ENCODE data around the genes LGALS3 and PELI2.

DNA sequence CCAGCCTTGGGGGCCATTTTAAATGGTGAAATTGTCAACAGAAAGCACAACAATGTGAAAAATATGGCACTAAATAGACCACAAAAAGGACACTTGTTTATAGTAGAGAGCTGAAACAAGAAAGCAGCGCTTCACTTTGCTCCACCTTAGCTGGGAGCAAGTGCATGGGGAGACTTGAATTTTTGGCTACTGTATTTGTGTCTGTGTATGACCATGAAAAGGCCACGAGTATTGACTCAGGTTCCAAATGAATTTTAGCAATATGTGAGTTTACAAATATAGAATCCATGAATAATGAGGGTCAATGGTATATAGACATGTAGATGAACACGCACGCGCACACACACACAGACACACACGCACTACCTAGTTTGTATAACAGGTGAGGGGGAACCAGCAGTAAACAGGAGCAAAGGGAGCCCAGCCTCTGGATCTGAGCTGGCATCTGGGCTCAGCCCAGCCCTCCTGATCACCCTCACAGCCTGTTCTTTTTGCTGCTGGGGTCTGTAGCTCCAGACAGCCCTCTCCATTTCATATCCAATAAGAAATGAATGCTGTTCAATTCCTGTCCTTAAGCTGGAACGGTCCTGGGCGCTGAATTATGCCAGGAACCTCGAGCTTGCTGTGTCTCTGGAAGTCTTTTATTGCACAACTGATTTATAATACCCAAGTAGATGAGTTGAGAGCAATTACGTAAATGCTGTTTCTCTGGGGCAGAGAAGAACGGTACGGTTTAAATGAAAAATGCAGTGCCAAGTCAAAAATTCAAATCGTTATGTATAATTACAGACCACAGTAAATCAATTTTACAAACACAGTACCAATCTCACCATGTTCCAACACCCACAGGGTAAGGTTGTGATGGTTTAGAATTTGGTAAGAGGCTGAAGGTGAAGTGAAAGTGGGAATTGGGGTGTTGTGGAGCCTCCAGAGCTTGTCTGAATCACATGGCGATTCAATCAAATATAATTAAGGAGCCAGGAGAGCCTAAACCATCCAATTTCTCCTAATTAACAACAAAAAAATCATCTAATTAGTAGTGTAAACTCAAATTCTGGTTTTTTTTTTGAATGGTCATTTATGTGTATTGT, 160.9 kb downstream of the SAMD4A start:
- RRBS = no CpG with 5 or more reads among the region's 14 CpGs

- RRBS = no CpG with 5 or more reads among the region's 9 CpGs
These were observed 59.8 kb downstream of the GCH1 start for GRCh38 chr14:54842836-54843184.

DNA sequence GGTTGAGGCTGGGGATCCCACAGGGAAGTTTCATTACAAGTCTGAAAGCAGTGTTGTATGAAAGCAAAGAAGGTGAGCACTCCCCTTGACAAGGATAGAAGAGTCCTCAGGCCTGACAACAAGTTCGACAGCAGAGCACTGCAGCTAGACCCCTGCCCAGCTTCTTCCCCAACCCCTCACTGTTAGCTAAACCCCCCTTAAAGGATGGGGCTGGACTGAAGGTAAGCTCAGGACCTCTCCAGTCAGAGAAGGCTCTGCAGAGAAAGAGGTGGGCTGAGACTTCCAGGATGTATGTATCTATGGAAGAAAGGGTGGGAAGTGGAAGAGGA, 43.5 kb downstream of the GCH1 start:
- RRBS = no CpG with 5 or more reads among the region's 1 CpG

DNA sequence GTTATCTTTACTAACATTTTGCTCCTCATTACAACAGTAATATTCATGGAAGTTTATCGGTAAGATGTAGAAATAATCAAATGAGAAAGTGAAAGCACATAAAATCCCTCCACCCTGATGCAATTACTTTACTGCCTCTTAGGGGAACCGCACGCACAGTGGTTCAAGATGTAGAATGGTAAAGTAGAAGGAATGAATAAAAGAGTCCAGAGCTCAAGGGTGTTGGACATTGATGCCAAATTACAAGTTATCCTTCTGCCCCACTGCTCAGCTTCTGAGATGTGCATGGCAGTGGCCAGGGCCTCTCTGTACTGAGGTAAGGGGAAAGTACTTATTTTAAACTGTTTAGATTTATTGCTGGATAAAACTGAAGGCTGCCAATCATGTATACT, 20.6 kb downstream of the GCH1 start:
- RRBS = no CpG with 5 or more reads among the region's 3 CpGs

GRCh38 chr14:55121040-55121539, 8.0 kb upstream of the LGALS3 start:
- RRBS = no CpG with 5 or more reads among the region's 7 CpGs

DNA sequence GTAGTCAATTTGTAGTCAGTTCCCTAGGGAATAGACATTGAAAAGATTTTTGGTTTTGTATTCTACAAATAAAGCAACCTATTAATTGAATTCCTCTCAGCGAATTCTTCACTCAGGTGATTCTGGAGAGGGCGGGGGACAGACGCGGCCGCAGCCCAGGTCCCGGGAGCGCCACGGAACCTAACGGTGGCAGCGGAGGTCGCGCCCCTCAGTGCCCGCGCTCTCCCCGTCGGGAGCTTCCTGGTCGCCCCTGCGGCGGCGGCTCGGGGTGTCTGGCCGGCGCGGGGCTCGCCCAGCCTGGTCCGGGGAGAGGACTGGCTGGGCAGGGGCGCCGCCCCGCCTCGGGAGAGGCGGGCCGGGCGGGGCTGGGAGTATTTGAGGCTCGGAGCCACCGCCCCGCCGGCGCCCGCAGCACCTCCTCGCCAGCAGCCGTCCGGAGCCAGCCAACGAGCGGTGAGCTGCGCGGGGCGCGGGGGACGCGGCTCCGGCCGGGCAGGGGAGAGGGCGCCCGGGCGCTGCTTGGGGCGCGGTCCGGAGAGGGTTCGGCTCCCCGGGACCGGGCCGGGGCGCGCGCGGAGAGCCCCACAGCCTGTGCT, at the start of gene LGALS3:
LGALS3 (plus strand) TSS at position 405 of the 596 bp plus-strand sequence.
- RRBS = 1% methylated on average over 27 of the region's 66 CpGs

DNA sequence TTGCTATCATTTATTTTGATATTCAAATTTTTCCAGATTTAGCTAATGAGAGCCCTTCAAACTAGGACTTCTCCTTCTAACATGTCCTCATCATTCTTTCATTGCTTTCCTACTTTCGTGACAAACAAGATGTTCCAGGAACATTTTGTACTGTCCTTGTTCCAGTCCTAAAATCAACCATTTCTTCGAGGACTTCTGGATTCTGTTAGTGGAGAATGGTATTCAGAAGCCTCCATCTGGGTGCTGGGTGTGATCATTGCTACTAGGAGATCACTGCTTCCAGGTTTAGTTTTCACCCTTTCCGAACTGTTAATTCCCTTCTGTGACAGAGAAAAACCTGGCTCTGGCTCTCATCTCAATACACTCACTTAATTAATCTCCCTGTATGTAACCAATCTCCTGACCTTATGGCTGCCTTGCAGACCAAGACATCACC, 29.5 kb upstream of the FBXO34 start:
- RRBS = no CpG with 5 or more reads among the region's 3 CpGs

DNA sequence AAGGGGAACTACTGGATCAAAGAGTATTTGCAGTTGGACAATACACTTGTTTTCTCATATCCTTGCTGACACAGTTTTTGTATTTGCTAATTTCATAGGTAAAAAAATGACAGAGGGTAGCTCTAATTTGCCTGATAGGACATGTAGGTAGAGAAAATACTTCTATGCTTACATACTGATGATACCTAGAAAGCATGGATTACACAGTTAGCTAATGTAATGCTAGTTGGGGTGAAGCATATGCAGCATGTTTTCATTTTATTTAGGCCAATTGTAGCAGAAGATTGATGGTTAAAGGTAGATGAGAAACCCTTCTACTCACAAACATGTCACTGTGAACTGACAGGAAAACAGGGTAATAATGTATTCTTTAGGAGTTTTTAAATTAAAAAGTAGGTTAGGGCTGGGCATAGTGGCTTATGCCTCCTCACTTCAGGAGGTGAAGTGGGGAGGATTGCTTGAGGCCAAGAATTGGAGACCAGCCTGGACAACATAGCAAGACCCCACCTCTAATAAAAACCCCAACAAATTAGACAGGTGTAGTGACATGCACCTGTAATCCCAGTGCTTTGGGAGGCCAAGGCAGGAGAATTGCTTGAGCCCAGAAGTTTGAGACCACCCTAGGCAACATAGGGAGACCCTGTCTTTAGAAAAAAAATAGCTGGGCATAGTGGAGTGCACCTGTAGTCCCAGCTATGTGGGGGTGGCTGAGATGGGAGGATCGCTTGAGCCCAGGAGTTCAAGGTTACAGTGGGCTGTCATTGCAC, 20.1 kb downstream of the FBXO34 start:
- RRBS = no CpG with 5 or more reads among the region's 1 CpG

- RRBS = no CpG with 5 or more reads among the region's 8 CpGs
These were observed 54.3 kb downstream of the KTN1 start for GRCh38 chr14:55634199-55634855.

DNA sequence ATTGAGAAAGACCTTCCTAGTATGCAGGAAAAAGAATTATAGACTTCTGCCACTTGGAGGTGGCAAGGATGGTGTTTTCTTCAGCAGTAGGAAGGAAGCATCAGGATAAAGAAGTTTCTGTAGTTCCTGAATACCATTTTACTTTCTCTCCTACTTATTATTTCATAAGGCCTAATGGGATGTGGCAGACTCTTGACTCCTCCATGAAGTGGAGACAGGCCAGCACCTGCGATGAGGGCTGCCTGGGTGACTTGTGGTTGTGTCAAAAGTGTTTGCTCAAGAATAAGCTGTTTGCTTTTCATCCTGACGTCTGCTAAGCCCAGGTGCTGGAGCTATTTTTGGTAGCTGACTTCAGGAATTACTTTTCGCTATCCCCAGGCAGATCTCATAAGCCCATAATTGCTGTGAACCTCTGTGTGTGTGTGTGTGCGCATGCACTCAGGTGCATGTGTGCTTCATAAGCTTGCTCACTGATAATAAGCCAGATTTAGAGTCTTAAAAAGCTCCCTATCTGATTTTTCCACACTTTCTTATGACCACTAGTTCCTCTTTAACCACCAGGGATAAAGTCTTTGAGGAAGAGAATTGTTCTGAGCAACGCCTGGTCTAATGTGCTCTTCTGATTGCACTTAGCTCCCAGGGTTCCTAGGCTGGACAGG, 126.0 kb downstream of the KTN1 start:
- RRBS = no CpG with 5 or more reads among the region's 5 CpGs

- RRBS = no CpG with 5 or more reads among the region's 17 CpGs
These were observed 227.1 kb downstream of the KTN1 start for GRCh38 chr14:55806874-55807764.

GRCh38 chr14:56118210-56119175, at the start of gene PELI2:
Gene PELI2, plus strand, starts transcription at chr14:56118411.
- RRBS = 3% methylated on average over 76 of the region's 147 CpGs

GRCh38 chr14:56216971-56217410, 98.8 kb downstream of the PELI2 start:
- RRBS = no CpG with 5 or more reads among the region's 3 CpGs

DNA sequence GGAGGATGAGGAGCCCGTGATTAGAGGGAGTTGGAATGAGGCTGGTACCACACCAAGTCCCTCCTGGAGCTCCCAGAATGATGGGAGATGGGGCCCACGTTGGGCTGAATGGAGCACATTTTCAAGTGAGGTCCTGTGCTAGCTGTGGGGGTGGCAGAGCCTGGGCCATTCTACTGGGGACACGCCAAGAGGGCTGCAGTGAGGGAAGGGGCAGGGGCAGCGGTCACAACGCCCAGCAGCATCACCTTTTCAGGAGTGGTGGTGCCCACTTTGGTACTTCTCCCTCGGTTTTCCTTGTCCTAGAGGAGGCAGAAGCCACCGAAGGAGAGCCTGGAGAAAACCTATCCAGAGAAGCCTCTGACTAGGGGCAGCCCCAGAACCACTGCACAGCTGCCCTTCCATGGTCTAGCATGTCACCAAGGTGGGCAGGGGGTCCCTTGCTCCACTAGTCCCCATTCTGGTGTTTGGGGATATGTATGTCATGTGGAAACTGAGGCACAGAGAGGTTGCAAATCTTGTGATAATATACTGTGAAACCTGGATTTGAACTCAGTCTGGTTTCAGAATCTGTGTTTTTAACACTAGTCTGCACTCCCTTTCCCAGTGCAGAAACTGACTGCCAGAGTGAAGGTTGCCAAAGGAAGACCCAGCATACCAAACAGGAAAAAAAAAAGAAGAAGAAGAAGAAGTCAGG, 107.3 kb downstream of the PELI2 start:
- RRBS = no CpG with 5 or more reads among the region's 7 CpGs

DNA sequence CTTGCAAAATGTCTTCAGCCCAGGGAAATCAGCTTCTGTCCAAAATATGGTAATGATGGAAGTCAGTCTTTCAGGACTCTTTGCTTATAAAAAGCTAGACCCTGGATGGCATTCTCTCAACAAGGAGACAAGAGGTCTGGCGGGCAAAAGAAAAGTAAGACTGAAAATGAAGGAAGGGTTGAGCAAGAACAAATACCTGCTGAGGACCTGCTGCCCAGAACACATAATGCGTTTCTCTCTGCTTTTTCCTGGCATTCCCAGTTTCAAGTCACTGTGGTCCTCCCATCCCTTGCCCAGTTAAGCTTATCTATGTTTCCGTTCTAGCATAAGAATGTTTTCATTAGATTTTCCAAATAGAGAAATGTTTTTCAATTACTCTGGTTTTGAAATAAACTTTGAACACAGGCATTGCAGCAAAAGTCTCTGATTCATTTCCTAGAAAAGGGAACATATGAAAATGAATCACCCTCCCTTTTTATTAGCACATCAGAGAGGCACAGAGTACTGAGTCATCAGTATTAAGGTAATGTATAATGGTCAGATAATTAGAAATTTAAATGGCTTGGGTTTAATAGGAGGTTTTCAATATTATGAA, 201.2 kb upstream of the TMEM260 start:
- RRBS = no CpG with 5 or more reads among the region's 3 CpGs

DNA sequence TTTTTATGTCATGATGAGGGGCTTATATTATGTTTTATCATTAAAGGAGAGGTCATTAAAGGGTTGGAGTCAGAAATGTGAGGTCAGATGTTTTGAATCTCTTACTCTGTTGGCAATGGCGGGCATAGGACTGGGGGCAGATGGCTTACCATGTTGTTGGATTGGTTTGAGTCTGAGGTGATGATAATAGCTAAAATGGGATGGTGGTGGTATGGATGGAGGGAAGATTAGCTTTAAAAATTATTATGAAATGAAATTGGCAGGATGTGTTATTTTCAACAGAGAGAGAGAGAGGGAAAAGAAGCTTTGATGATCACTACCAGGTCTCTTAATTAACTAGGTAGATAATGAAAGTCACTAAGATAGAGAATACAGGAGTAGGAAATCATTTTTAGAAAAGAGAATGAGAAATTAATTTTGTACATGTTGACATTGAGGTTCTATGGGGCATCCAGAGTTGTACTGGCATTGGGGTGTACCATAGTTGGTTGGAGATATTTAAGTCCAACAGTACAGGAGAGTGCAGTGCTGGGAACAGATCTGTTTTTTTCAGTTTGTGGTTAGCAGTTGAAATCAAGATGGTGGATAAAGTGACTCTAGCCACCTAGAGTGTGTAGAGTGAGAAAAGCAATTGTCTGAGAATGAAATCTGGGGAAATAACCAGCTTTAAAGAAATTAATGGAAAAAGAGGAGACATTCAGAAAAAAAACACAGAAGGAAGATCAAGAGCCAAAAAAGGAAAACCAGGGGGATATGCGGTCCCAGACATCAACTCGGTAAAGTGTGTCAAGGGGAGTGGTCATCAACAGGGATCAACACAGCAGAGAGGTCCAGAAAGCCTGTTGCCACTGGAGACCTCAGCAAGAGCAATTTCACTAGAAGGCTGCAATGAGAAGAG, 18.2 kb downstream of the TMEM260 start:
- RRBS = no CpG with 5 or more reads among the region's 3 CpGs

- RRBS = no CpG with 5 or more reads among the region's 4 CpGs
These were observed 210.9 kb downstream of the EXOC5 start for GRCh38 chr14:57057736-57058176.

DNA sequence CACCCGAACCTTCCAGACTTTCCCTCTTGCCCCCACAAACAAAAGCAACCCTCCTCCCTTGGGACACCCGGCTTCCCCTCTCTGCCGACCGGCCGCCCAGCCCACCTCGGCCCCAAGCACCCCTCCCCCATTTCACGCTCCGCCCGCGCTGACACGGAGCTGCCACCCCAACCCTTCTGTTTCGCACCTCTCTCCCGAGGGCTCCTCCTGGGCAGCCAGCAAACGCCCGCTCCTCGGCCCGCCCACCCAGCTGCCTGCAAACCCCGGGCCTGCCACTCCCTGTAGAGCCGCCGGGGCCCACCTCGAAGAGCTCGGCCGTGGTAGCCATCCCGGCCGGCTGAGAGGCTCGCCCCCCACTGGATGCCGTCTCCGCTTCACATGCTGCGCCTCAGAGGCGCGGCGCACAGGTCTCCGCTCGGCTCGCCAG, 371 bp downstream of the EXOC5 start:
- RRBS = 0% methylated on average over 2 of the region's 35 CpGs

DNA sequence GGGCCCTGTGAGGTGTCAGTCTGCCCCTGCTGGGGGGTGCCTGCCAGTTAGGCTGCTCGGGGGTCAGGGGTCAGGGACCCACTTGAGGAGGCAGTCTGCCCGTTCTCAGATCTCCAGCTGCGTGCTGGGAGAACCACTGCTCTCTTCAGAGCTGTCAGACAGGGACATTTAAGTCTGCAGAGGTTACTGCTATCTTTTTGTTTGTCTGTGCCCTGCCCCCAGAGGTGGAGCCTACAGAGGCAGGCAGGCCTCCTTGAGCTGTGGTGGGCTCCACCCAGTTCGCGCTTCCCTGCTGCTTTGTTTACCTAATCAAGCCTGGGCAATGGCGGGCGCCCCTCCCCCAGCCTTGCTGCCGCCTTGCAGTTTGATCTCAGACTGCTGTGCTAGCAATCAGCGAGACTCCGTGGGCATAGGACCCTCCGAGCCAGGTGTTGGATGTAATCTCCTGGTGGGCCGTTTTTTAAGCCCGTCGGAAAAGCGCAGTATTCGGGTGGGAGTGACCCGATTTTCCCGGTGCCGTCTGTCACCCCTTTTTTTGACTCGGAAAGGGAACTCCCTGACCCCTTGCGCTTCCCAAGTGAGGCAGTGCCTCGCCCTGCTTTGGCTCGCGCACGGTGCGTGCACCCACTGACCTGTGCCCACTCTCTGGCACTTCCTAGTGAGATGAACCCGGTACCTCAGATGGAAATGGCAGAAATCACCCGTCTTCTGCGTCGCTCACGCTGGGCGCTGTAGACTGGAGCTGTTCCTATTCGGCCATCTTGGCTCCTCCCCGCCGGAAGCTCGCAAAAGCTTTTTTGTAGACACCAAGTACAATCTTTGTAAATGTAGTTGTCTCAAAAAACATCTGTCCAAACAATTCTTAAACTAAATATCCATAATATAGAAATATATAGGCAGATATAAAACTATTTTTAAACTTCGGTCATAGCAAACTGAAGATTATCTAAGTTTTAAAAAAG, 46.8 kb upstream of the NAA30 start:
- RRBS = no CpG with 5 or more reads among the region's 37 CpGs

- RRBS = no CpG with 5 or more reads among the region's 6 CpGs
These were observed 928 bp downstream of the ACTR10 start for GRCh38 chr14:58200816-58201338.

Measured in GM12892 (cell line).